Skeletal muscle tissue (tissue), 7 donors: ENCODE results near the genes ARHGAP28 and LRRC30.

DNA sequence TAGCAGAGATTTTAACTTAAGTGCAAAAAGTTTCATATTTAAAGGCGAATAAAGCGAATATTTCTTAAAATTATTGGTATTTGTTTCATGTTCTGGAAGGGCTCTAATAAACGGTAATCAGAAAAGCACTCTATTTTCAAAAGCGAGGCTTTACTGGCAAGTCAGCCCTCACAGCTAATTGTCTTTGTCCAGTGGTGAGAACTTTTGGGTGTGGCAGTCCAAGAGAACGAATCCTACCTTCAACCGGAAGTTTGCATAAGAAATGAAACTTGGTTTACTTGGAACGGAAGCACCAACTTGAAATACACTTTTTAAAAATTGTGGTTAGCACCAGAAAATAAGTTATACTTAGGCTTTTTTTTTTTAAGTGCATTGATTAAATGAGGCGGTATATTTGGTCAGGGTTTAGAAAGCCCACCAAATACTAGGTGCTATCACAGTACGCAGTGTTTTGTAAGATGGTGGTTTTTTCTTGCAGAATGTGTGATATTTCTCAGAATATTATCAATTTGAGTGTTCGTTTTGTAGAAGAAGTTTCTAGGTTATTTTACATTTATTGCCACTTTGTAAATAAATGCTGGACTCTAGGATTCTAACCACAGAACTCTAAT lies 1.1 kb downstream of the MYL12A start:
- PRO-cap, 3 experiments, result peak in 2 of 3 experiments; most common plus-strand start position 256 of the sequence (in 1); most common minus-strand start position 196 of the sequence (in 1)
- RAMPAGE, long total RNA, result no peak
- RRBS, 2 experiments, result no CpG with 5 or more reads among the region's 10 CpGs

DNA sequence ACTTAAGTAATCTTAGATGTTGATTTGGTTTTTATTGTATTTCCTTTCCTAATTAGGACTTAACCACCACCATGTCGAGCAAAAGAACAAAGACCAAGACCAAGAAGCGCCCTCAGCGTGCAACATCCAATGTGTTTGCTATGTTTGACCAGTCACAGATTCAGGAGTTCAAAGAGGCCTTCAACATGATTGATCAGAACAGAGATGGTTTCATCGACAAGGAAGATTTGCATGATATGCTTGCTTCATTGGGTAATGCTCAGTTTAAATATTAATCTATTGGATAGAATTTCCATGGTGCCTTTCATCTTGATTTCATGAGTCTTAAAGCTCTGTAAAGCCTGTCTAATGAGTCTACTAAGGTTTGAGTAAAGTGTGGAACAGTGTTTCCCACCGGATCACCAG lies 5.6 kb downstream of the MYL12A start:
- PRO-cap, 3 experiments, result no peak in any of the 3 experiments
- RAMPAGE, long total RNA, result no peak
- RRBS, 2 experiments, result no CpG with 5 or more reads among the region's 5 CpGs

GRCh38 chr18:3255406-3256483 lies 6.2 kb upstream of the MYL12B start:
- PRO-cap, 3 experiments, result no peak in any of the 3 experiments
- RAMPAGE, long total RNA, result no peak
- RRBS, 2 experiments, result no CpG with 5 or more reads among the region's 10 CpGs

- PRO-cap, 3 experiments, result no peak in any of the 3 experiments
- RAMPAGE, long total RNA, result no peak
- RRBS, 2 experiments, result no CpG with 5 or more reads among the region's 2 CpGs
Observed at GRCh38 chr18:3257112-3258090, 4.5 kb upstream of the MYL12B start.

DNA sequence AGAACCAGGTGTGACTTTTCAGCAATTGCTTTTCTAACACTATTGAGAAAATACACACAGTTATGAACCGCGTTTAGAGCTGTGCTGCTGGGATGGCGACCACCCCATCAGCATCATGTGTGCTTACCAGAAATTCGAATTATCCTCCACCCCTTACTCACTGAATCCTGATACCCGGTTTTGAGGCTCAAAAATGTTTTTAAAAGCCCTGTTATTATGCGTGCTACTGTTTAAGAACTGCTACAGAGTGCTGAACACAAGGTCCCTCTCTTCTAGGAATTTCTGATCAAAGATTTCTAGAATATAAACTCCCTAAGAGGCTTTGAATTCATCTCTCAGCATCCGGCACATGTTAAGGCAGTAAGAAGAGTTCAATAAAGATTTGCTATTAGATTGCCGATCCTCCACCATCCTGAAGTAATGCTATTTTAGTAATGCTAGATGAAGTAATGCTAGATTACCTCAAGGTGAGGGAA lies 1.1 kb upstream of the MYL12B start:
- PRO-cap, 3 experiments, result no peak in any of the 3 experiments
- RAMPAGE, long total RNA, result no peak
- RRBS, 2 experiments, result no CpG with 5 or more reads among the region's 8 CpGs

GRCh38 chr18:3283413-3283884 lies 21.5 kb downstream of the MYL12B start:
- PRO-cap, 3 experiments, result no peak in any of the 3 experiments
- RAMPAGE, long total RNA, result no peak
- RRBS, 2 experiments, result no CpG with 5 or more reads among the region's 6 CpGs

DNA sequence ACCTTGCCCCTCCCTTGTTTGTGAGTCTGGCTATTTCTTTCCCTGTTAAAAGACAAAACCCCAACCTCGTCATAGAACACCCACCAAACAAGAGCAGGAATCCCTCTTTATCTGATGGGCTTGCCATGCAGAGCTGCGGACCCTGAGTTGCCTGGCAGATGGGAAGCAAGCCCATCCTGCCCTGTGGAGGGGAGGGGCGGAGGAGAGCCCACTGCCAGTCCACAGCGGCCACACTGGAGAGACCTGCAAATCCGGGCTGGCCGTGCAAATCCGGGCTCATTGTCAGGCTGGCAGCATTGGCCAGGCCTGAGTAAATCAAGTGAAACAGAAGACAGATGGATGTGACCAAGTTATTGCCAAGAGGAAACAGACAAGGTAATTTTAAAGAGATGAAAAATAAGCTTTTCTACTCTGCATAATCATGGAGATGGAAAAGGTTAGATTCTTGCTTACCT lies 22.0 kb downstream of the MYL12B start:
- PRO-cap, 3 experiments, result no peak in any of the 3 experiments
- RAMPAGE, long total RNA, result no peak
- RRBS, 2 experiments, result no CpG with 5 or more reads among the region's 7 CpGs

DNA sequence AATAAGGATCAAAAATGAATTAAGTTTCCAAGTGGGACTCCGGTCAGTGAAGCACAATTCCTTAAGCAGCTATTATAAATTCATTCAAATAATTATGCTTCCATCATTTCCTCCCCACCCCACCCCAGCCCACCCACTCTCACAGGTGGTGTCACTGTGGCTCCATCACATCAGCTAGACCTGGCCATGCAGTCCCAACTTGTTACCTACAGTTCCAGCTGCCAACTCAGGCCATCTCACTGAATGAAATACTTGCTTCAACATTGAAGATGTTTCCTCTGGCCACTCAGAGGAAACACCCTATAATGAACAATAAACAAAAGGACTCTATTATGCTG lies 134.1 kb downstream of the TGIF1 start:
- PRO-cap, 3 experiments, result no peak in any of the 3 experiments
- RAMPAGE, long total RNA, result no peak
- RRBS, 2 experiments, result no CpG with 5 or more reads among the region's 1 CpG

DNA sequence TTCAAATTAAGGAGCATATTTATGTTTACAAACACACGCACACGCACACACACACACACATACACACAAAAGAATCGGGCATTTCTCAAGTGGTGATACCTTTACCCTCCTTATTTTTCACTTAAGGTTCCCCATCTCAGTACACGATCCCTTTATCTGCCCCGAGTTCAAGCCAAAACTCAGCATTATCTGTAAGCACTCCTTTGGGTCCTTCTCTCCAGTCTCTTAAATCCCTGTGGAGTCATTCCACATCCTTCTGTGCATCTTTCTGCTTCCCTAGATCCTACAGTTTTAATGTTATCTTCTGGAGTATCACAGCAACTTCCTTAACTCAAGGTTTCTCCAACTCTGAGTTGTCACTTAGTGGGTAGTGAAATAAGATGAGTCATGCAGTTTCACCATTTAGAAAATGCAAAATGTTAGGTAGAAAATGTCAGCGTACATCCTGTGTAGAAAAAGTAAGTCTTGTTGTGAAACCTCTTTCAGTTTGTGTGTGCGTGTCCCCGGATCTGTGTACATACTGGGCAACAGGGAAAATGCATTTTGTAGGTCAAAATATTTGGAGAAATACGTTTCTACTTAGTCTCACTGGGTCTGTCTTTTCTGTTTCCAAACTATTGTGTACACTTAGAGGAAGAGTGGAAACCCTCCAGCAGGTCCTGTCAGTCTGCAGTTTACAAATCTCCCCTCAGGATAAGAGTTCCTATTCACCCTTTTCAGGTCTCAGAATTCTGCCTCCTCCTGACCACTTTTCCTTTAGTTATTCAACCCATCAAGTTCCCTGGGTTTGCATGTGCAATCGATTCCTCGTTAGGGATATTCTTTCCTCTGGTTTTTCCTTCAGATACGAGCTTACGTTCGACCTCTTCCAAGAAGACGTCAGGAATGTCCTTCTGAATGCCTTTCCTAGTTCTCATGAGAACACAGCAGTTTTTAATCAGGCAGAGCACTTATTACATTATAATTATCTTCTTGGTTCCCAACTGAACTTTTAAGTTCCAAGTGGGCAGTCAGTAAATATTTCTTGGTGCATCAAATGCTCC lies 154.8 kb downstream of the TGIF1 start:
- PRO-cap, 3 experiments, result peak in 1 of 3 experiments; most common plus-strand start position 485 of the sequence (in 1); most common minus-strand start position 350 of the sequence (in 1)
- RAMPAGE, long total RNA, result no peak
- RRBS, 2 experiments, result no CpG with 5 or more reads among the region's 15 CpGs

DNA sequence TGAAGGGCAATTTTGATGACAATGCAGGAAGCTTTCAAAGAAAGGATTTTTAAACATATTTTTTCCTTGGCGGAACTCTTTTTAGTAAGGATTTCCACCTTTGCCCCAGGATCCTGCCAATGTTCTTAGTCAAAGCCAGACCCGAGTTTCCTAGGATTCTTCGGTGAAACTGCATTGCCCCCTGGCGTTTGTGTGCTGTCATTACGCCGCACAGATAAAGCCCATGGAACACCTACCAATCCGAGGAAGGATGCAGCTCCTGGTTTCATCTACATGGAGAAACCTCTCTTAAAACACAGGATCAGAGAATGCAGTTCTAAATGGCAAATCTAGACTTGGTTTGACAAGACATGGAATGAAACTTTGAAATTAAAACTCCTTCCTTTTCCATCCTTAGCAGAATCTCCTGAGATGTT lies 216.3 kb downstream of the TGIF1 start:
- PRO-cap, 3 experiments, result no peak in any of the 3 experiments
- RAMPAGE, long total RNA, result no peak
- RRBS, 2 experiments, result no CpG with 5 or more reads among the region's 7 CpGs

DNA sequence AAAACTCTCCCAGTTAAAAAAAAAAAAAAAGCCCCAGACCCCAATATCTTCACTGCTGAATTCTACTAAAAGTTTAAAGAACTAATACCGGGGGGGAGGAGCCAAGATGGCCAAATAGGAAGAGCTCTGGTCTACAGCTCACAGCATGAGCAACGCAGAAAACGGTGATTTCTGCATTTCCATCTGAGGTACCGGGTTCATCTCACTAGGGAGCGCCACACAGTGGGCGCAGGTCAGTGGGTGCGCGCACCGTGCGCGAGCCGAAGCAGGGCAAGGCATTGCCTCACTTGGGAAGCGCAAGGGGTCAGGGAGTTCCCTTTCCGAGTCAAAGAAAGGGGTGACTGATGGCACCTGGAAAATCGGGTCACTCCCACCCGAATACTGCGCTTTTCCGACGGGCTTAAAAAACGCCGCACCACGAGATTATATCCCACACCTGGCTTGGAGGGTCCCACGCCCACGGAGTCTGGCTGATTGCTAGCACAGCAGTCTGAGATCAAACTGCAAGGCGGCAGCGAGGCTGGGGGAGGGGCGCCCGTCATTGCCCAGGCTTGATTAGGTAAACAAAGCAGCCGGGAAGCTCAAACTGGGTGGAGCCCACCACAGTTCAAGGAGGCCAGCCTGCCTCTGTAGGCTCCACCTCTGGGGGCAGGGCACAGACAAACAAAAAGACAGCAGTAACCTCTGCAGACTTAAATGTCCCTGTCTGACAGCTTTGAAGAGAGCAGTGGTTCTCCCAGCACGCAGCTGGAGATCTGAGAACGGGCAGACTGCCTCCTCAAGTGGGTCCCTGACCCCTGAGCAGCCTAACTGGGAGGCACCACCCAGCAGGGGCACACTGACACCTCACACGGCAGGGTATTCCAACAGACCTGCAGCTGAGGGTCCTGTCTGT lies 192.8 kb downstream of the AKAIN1 start:
- PRO-cap, 3 experiments, result no peak in any of the 3 experiments
- RAMPAGE, long total RNA, result no peak
- RRBS, 2 experiments, result no CpG with 5 or more reads among the region's 32 CpGs

- PRO-cap, 3 experiments, result peak in 3 of 3 experiments; most common plus-strand start chr18:5295506 (in 2); most common minus-strand start chr18:5295243 (in 1)
- RAMPAGE, long total RNA, result no peak
- RRBS, 2 experiments, result 2 to 3% methylated on average over 29 of the region's 122 CpGs
Observed at GRCh38 chr18:5294674-5295587, 595 bp downstream of the ZBTB14 start.

- PRO-cap, 3 experiments, result peak in 3 of 3 experiments; most common plus-strand start chr18:5629095 (in 2); most common minus-strand start chr18:5628973 (in 3)
- RAMPAGE, long total RNA, result no peak
- RRBS, 2 experiments, result 2% methylated on average over 27 of the region's 49 CpGs
Observed at GRCh38 chr18:5628789-5629205, 85.0 kb upstream of the EPB41L3 start.

GRCh38 chr18:6729171-6730344 lies at the start of gene ARHGAP28:
ARHGAP28 (plus strand) TSS chr18:6729716.
- PRO-cap, 3 experiments, result peak in 3 of 3 experiments; most common plus-strand start chr18:6729718 (in 2); most common minus-strand start chr18:6729305 (in 1)
- RAMPAGE, long total RNA, result no peak
- RRBS, 2 experiments, result 2% methylated on average over 9 of the region's 103 CpGs

DNA sequence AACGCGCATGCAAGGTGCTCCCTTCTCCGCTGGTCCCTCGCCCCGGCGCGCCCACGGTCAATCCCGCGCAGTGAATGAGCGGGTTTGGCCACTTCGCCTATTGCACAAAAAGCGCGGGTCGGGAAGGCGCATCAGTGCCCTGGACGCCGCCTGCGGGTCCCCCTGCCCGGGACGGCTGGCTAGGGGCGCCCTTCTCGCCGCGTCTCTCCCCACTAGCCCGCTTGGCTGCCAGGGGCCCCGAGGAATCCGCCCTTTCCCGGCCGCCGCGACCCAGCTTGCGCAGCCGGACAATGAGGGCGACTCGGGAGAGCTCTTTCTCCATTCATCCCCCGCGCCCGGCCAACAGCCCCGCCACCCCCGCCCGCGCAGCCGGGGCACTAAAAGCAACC lies 689 bp downstream of the LAMA1 start:
- PRO-cap, 3 experiments, result no peak in any of the 3 experiments
- RAMPAGE, long total RNA, result no peak
- RRBS, 2 experiments, result 2% methylated on average over 24 of the region's 44 CpGs

DNA sequence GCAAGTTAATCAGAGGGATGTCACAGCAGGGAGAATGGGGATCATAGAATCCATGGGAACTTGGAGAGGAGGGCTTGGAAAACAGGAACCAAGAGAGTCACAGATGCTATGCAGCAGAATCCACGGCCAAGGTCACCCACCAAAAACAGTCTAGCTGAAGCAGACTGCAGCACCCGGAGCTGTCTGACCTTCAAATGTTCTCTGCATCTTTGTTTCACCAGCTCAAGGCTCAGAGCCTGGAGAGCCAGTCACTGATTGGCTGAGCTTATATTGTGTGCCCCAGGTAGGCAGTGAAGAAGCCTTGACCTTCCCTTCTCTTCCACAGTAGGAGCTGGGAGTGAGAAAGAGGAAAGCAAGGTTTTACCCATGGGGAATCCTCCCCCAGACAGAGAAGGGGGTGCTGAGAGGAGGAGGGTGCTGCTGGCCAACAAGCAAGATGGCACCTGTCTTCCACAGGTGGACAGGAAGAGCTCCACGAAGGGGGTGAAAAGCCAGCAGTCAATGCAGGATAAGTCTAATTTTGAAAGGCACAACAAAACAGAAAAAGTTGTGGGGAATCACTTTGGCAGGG lies 10.3 kb upstream of the LAMA1 start:
- PRO-cap, 3 experiments, result no peak in any of the 3 experiments
- RAMPAGE, long total RNA, result no peak
- RRBS, 2 experiments, result no CpG with 5 or more reads among the region's 3 CpGs

DNA sequence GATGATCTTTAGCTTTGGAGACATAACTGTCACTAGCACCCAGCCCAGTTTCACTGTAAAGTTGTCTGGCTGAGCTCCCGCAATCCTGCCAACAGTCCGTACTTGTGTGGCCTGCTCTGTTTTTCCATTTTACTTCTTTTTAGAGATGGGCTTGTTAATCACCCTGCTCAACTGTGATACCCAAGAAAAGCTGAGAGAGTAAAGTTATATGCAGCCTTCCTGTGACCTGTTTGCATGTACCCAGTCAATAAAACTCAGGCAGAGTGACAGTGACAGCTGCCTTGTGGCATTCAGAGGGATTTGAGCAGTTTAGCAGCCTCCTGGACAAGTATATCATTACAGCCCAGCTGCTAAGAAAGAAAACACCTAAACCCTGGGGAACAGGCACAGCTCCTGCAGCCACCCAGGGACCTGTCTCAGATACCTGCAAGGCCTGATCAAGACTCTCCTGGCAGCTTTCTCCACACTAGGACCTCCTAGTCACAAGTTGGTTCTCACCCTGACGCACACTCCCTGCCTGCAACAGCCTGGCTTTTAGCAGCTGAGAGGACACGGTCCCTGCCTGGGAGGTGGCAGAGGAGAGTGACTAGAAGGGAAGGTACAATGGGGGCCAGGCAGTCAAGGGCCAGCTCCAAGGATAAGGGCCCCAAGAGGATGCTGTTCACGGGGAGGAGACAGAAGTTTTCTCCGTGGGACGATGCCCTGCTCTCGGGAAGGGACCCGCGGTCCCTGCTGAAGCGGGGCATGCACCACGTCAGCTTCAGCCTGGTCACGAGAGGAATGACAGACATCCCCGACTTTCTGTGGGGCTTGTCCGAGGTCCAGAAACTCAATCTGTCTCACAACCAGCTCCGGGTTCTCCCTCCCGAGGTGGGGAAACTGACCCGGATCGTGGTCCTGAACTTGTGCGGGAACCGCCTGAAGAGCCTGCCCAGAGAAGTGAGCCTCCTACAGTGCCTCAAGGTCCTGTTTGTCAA lies at the start of gene LRRC30:
TSS of gene LRRC30 (plus strand) at position 554 of the 977 bp plus-strand sequence.
- PRO-cap, 3 experiments, result peak in 1 of 3 experiments; most common plus-strand start position 575 of the sequence (in 1); most common minus-strand start position 242 of the sequence (in 1)
- RAMPAGE, long total RNA, result no peak
- RRBS, 2 experiments, result 3 to 16% methylated on average over 4 of the region's 21 CpGs

- PRO-cap, 3 experiments, result peak in 2 of 3 experiments; most common plus-strand start chr18:7257476 (in 1); most common minus-strand start chr18:7257358 (in 2)
- RAMPAGE, long total RNA, result no peak
- RRBS, 2 experiments, result 22 to 23% methylated on average over 1 of the region's 6 CpGs
Observed at GRCh38 chr18:7257116-7257612, 26.3 kb downstream of the LRRC30 start.

GRCh38 chr18:7369007-7369392 lies 138.1 kb downstream of the LRRC30 start:
- PRO-cap, 3 experiments, result no peak in any of the 3 experiments
- RAMPAGE, long total RNA, result no peak
- RRBS, 2 experiments, result no CpG with 5 or more reads among the region's 7 CpGs

- PRO-cap, 3 experiments, result no peak in any of the 3 experiments
- RAMPAGE, long total RNA, result no peak
- RRBS, 2 experiments, result no CpG with 5 or more reads among the region's 5 CpGs
Observed at GRCh38 chr18:7559652-7560292, 7.3 kb upstream of the PTPRM start.